Mesothelial cell of epicardium (in vitro differentiated cells): ENCODE results near the gene TMEM200C.

DNA sequence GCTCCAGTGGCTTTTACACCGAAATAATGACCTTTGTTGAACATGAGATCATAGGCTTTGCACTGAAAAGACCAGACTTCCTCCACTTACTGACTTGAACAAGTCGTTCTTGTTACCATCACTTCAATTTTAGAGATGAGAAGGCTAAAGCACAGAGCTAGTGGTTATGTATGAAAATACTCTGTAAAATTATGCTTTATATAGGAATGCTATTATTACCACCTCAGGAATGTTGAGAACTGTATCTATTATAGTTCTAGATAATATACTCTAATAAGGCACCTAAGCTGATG, 20.0 kb downstream of the MYL12B start:
- PRO-cap = no peak

DNA sequence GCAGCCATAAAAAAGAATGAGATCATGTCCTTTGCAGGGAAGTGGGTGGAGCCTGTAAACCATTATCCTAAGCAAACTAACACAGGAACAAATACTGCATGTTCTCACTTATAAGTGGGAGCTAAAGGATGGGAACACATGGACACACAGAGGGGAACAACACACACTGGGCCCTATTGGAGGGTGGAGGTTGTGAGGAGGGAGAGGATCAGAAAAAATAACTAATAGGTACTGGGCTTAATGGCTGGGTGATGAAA, 78.9 kb downstream of the MYL12B start:
- PRO-cap = no peak

GRCh38 chr18:3360301-3361069, 89.5 kb upstream of the TGIF1 start:
- PRO-cap = no peak

DNA sequence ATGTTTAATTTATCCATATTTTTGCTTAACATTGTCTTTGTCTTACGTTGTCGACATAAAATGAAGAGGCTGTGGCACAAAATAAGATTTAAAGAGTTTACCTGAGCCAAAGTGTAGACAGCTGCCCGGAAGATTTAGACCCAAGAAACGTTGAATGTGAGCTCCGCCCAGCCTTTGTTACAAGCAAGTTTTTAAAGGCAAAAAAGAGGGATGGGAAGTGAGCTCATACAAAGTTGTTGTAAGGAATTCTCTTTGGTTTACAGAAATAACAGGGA, 66.8 kb upstream of the TGIF1 start:
- PRO-cap = no peak

- PRO-cap = no peak
Observed at GRCh38 chr18:3664848-3665276, 214.9 kb downstream of the TGIF1 start.

- PRO-cap = no peak
Observed at GRCh38 chr18:3794487-3795016, 344.6 kb downstream of the TGIF1 start.

- PRO-cap = no peak
Observed at GRCh38 chr18:4248527-4249391, 206.3 kb downstream of the DLGAP1 start.

GRCh38 chr18:4630430-4630629, 175.2 kb upstream of the DLGAP1 start:
- PRO-cap = no peak

- PRO-cap = no peak
Observed at GRCh38 chr18:5004046-5004940, 192.8 kb downstream of the AKAIN1 start.

DNA sequence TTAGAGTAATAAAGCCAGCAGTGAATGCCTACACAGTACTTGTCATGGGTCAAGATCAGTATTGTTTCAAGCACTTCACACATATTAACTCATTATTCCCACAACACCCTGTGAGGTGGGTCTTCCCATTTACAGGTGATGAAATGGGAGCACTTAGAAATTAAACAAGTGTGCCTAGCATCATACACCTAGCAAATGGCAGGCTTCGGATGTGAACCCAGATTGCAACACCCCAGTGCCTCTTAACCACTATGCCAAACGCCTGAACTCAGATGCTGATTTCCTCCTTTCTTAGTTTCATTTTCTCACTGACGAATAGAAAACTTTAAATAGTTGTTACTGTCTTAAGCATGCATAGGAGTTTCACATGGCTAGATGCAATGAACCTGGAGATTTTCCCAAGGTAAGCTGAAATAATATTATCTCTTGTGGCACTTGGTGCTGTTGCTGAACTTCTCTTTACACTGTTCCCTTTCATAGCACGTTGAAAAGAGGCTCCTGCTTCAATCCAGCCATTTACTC, 14.6 kb upstream of the ZBTB14 start:
- PRO-cap = no peak

GRCh38 chr18:5419443-5420039, 124.0 kb upstream of the ZBTB14 start:
- PRO-cap = no peak

GRCh38 chr18:5542297-5542693, 1.5 kb downstream of the EPB41L3 start:
- PRO-cap = no peak

DNA sequence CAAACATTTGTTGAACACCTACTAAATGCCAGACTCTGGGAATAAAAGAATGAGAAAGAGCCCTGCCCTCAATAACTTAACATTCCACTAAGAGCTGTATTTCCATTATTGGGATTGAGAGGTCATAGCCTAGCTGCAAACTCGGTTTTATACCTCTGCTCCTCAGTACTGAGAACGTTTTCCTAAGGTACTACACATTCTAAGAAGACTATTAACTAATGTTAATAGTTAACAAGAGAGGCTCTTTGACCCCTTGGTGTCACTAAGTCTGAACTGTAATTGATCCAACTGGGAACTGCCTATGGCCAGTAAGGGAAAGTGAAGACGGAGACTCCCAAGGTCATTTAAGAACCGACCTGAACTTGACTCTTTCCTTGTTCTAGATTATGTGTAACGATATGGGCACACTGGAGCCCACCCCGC, 83.9 kb upstream of the EPB41L3 start:
- PRO-cap = no peak

- PRO-cap = no peak
Observed at GRCh38 chr18:5894956-5895795, at the start of gene TMEM200C. TMEM200C (minus strand) TSS chr18:5895522.

- PRO-cap = no peak
Observed at GRCh38 chr18:6039483-6040318, 144.4 kb upstream of the TMEM200C start.

GRCh38 chr18:6557057-6557843, 142.5 kb upstream of the L3MBTL4 start:
- PRO-cap = no peak

- PRO-cap = no peak
Observed at GRCh38 chr18:6929129-6930161, 188.2 kb downstream of the LAMA1 start.

- PRO-cap = no peak
Observed at GRCh38 chr18:7369007-7369392, 138.1 kb downstream of the LRRC30 start.

DNA sequence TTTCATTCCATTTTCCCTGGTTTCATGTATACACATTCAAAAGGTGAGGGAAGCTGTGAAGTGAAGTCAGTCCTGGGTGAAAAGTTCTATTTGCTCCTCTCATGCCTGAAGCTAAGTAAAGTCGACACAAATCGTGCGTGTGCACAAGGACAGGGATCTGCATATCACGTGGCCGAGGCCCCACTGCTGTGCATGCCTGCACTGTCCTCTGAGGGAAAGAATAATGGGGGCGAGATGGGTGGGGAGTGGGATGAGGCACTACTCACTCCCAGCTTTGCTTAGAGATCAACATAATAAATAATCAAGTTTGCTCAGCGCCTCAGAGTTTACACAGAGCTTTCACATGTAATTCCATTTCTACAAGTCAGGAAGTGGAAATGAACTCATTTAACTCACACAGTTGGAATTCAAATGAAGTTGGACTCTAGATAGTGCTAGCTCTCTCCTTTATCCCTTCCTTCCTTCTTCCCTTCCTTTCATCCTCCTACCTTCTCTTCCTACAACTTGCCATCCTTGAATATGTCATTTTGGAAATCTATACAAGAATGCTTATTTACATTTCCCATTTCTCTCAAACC, 5.1 kb upstream of the PTPRM start:
- PRO-cap = no peak

DNA sequence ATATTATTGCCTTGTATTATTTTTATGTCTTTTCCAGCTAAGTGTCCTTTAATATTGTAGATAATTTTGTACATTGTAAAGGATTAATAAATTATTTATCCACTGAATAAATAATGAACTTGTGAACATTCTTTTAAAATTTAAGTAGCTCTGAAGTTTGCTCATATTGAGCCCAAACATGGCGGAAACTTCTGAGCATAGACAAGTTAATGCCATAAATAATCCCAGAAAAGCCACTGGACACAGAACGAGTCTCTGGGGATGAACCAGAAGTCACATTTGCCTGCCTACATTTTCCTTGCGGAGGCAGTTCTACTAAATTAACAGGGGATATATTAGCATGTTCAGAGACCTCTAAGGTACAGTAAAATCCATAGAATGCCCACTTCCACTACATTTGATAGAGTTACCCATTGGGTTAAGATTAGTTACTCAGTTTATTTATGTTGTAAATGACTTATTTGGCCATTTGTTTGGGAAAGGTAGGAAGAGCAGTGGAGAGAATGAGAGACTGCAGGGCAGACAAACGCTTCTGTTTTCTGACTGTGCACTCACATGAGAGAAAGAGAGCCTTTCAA, 68.5 kb downstream of the PTPRM start:
- PRO-cap = no peak